Cardiac muscle cell (in vitro differentiated cells and primary cell): ENCODE measurements around the genes SEPTIN4 and DHX40.

DNA sequence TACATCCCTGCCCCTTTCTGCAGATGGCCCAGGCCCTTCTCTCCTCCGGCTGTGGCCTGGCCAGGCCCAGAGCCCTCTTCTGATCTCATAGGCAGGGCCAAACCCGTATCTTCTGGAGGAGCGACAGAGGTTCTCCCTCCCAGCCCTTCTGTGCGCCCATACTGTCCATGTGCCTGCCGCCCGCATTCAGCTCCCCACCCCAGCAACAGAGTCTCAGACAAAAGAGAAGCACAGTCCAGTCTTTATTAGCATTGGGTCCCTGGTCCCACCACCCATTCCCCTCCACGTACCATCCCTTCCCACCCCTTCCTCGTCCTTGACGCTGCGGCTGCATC is 2.0 kb upstream of the TSPOAP1 start:
- RAMPAGE, long total RNA: no peak
- RRBS: no CpG with 5 or more reads among the region's 10 CpGs

GRCh38 chr17:58331854-58332559 is 3.4 kb upstream of the TSPOAP1 start:
- RAMPAGE, long total RNA: no peak
- RRBS: no CpG with 5 or more reads among the region's 18 CpGs

- RAMPAGE, long total RNA: no peak
- RRBS: no CpG with 5 or more reads among the region's 4 CpGs
These were observed 10.0 kb downstream of the SUPT4H1 start for GRCh38 chr17:58341837-58342548.

GRCh38 chr17:58344850-58345496 is 7.0 kb downstream of the SUPT4H1 start:
- RAMPAGE, long total RNA: no peak
- RRBS: no CpG with 5 or more reads among the region's 6 CpGs

DNA sequence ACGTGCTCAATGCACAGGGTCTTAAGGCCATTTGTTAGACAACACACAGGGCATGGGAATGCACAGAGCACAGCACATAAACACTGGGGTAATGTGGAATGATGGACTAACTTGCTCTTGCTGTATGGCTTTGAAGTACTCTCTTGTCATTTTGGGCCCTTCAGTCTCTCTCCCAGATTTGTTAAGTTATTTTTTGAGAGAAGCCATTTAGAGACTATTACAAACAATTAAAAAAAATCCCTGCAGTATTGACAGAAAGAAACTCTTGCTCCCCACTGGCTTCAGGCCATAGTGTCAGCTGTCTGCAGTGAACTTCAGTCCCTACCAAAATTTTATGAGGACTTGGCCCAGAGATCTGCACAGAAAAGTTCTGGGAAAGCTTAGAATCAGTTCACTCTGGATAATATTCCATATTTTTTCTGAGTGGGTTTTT is 30.8 kb upstream of the SUPT4H1 start:
- RAMPAGE, long total RNA: no peak
- RRBS: no CpG with 5 or more reads among the region's 1 CpG

- RAMPAGE, long total RNA: no peak
- RRBS: 2% methylated on average over 42 of the region's 88 CpGs
These were observed 12.2 kb downstream of the SEPTIN4 start for GRCh38 chr17:58531426-58532732.

GRCh38 chr17:58544039-58544597 is at the start of gene SEPTIN4:
Gene SEPTIN4, minus strand, starts transcription at chr17:58544328.
- RAMPAGE, long total RNA: no peak
- RRBS: no CpG with 5 or more reads among the region's 5 CpGs

- RAMPAGE, long total RNA: no peak
- RRBS: no CpG with 5 or more reads among the region's 19 CpGs
These were observed 59.3 kb downstream of the IGBP1C start for GRCh38 chr17:58632400-58633135.

GRCh38 chr17:58991685-58992393 is 114.8 kb downstream of the TRIM37 start:
- RAMPAGE, long total RNA: no peak
- RRBS: 62% methylated on average over 2 of the region's 4 CpGs

GRCh38 chr17:59004481-59004945 is 102.2 kb downstream of the TRIM37 start:
- RAMPAGE, long total RNA: no peak
- RRBS: no CpG with 5 or more reads among the region's 3 CpGs

GRCh38 chr17:59154207-59155027 is 569 bp downstream of the SKA2 start:
- RAMPAGE, long total RNA: no peak
- RRBS: 2% methylated on average over 16 of the region's 45 CpGs

GRCh38 chr17:59165859-59166477 is 10.4 kb downstream of the PRR11 start:
- RAMPAGE, long total RNA: no peak
- RRBS: no CpG with 5 or more reads among the region's 2 CpGs

DNA sequence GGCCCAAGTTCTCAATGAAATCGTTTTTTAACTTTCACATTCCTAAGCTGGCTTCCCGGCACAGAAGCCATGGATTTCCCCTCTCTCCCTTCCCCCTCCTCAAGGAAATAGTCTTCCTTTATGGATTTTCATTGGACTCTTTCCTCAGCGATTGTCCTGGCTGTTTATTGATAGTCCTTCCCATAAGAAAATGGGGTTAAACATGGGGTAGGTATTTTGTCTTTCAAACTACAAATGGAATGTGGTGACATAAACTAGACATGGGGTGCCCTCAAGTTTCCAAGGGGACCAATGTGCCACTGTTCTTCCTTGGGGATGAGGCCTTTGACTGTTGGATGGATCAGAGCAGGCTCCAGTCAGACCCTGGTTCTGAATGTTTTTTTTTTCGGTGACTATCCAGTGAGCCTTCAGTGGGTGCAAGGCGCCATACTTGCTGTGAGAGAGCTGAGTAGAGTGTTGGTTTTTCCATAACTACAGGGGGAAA is 67.7 kb downstream of the YPEL2 start:
- RAMPAGE, long total RNA: no peak
- RRBS: no CpG with 5 or more reads among the region's 5 CpGs

DNA sequence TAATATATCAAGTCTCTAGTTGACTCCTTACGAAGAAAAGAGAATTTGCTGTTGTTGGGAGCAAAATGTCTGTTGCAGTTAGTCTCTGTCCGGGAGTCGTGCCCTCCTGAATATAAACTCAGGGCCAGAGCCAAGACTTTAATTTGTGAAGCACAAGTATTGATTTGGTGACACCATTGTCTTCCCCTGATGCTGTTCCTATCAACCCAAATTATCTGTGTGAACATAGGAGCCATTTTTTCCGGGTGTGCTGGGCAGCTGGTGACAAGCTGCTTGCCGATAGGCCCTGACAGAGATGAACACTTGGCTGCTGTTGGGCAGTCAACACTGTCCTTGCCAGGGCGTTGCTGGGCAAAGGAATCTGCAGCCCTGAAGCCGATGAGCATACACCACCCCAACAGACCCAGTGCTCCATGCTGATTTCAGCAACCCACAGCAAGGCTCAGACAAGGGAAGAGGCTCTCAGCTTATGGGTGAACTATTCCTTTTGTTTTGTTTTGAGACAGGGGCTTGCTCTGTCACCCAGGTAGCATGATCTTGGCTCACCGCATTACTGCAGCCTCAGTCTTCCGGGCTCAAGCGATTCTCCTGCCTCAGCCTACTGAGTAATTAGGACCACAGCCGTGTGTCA is 105.4 kb downstream of the YPEL2 start:
- RAMPAGE, long total RNA: no peak
- RRBS: 92% methylated on average over 1 of the region's 11 CpGs

DNA sequence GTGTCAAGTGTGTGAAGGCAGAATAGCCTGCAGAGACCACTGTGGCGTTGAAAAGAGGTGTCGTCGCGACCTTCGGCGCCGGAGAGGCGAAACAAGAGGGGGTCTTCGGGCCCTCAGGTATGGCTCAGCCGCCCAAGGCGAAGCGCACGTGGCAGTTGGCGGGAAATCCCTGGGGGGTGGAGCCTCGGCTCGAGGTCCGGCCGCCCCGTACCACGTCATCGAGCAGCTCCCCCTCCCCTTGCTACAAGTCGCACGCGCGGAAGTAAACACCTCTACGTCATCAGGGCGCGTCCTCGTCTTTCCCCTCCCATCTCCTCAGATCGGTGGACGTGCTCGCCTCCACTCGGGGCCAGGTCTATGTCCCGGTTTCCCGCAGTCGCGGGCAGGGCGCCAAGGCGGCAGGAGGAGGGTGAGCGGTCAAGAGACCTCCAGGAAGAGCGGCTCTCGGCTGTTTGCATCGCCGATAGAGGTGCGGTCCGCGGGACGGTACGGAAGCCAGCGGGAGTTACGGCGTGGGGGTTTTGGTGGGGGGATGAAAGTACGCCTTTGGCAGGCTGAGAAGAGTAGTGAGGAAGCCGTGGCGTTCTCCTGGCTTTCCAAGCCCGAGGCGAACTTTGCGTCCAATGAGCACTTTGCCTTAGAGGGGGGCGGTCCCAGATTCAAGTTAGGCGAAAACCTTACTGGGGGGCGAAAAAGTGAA is at the start of gene DHX40:
Gene DHX40, plus strand, starts transcription at position 296 of the 700 bp plus-strand sequence.
- RAMPAGE, long total RNA: start-site peak on the plus strand centred at position 321 of the sequence, 52 bp wide, 1,631 and 216 reads in 2 replicates
- RRBS: 15% methylated on average over 9 of the region's 61 CpGs

- RAMPAGE, long total RNA: no peak
These were observed 47.0 kb downstream of the VMP1 start for GRCh38 chr17:59754460-59754912.

- RAMPAGE, long total RNA: no peak
- RRBS: no CpG with 5 or more reads among the region's 11 CpGs
These were observed 35.1 kb downstream of the HEATR6 start for GRCh38 chr17:60043592-60044146.

DNA sequence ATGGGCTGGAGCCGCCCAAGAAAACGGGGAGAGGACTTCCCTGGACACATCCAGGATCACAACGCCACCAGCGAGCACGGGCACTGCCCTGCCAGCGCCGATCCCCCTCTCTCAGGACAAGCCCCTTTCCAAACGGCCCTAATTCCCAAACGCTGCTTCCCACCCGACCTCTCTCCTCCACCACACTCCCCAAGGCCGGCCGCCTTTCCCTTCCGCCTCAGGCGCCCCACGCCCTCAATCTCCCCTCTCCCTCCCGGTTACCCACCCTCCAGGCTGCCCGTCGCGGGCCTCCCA is 428 bp downstream of the USP32 start:
- RAMPAGE, long total RNA: no peak
- RRBS: 7% methylated on average over 6 of the region's 19 CpGs

DNA sequence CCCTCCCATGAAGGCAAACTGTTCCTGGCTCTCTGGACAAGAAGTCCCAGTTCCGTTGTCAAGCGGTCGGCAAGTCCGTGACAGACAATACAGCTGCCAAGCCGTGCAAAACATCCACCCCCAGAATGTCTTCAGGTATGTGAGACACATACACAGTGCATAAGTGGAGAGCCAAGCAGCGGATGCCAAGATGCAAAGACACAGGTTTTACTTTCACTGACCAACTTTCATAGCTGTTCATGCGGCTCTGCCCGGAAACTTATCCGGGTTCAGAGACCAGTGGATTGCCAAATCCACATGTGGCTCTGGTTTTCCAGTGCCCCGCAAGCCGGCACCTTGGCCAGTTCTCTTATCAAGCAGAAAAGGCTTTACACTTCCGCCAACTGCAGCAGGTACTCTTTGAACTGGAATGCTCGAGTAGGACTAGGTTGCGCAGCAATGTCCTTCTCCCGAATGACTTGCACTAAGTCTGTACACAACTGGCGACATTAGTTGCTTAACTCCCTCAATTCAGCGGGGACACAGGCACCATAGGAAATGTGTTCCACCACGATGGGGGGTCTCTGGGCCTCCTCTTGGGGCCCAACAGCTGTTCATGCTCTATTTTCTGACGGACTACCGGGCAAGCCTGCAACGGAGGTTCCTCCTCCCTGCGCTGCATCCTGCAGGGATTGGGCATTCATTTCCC is 33.8 kb upstream of the APPBP2 start:
- RAMPAGE, long total RNA: no peak
- RRBS: 69% methylated on average over 3 of the region's 22 CpGs

- RAMPAGE, long total RNA: no peak
- RRBS: no CpG with 5 or more reads among the region's 3 CpGs
These were observed 23.0 kb upstream of the PPM1D start for GRCh38 chr17:60576928-60577410.